ENCODE measurements around a stretch of chr17.

DNA sequence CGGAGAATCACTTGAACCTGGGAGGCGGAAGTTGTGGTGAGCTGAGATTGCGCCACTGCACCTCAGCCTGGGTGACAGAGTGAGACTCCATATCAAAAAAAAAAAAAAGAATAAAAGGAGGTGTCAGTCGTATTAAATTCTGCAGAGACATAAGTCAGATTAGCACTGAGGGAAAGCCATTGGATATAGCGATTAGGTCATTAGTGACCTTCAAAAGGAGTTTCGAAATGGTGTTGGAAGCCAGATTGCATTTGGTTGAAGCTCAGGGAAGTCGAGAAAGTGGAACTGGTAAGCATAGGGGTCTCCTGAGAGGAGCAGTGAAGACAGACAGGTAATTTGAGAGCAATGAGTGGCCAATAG lies 4.7 kb upstream of the YWHAE start:
- RRBS, result no CpG with 5 or more reads among the region's 7 CpGs

- RRBS, result 18% methylated on average over 2 of the region's 24 CpGs
Observed at GRCh38 chr17:1493038-1493936, 801 bp upstream of the MYO1C start.

DNA sequence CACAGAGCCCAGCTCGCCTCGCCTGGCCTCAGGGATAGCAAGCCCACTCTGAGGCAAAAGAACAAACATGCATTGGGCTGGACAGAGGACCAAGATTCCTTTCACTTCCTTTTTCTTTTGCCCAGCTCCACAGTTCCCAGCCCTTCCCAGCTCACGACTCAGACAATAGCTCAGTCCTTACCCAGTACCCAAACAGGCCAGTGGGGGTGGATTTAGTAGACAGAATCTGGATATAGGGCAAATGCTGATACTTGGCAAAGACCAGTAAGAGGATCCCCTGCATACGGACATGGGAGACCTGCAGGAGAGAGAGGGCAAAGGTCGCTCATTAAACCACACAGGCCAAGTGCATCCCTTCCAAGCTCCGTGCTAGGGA lies 6.9 kb downstream of the INPP5K start:
- RRBS, result no CpG with 5 or more reads among the region's 6 CpGs

DNA sequence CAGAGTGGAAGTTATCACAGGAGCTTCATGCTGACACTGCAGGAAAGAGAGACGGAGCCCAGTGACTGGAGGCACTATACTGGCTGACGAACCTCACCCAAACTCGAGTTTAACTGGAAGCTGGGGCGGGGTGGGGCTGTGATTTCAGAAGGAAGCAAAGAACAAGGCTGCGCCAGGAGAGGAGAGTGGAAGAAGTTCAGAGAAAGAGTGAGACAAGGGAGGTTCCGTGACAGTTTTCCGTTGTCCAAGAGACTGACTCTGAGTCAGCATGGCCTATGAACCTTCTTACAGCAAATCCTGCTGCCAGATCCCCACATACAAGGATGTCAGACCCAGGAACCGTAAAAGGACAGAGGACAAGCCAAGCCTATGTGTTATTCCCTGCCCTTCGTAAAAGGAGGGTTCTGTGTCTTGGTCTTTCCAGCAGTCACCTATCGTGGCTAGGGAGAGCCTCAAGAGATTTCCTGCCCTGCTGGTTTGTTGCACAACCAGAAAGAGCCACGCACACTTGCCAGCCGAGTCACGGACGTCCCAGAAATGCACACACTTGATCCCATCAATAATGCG lies 5.1 kb downstream of the PITPNA start:
- RRBS, result no CpG with 5 or more reads among the region's 15 CpGs

- RRBS, result no CpG with 5 or more reads among the region's 14 CpGs
Observed at GRCh38 chr17:1563823-1564425, 1.3 kb upstream of the PITPNA start.

- RRBS, result no CpG with 5 or more reads among the region's 38 CpGs
Observed at GRCh38 chr17:1574099-1575073, 11.8 kb upstream of the PITPNA start.

GRCh38 chr17:1679510-1680039 lies 5.1 kb downstream of the PRPF8 start:
- RRBS, result no CpG with 5 or more reads among the region's 9 CpGs

- RRBS, result no CpG with 5 or more reads among the region's 15 CpGs
Observed at GRCh38 chr17:1684951-1685229, 223 bp upstream of the PRPF8 start.

GRCh38 chr17:1713096-1713356 lies 2.8 kb upstream of the TLCD2 start:
- RRBS, result no CpG with 5 or more reads among the region's 4 CpGs

DNA sequence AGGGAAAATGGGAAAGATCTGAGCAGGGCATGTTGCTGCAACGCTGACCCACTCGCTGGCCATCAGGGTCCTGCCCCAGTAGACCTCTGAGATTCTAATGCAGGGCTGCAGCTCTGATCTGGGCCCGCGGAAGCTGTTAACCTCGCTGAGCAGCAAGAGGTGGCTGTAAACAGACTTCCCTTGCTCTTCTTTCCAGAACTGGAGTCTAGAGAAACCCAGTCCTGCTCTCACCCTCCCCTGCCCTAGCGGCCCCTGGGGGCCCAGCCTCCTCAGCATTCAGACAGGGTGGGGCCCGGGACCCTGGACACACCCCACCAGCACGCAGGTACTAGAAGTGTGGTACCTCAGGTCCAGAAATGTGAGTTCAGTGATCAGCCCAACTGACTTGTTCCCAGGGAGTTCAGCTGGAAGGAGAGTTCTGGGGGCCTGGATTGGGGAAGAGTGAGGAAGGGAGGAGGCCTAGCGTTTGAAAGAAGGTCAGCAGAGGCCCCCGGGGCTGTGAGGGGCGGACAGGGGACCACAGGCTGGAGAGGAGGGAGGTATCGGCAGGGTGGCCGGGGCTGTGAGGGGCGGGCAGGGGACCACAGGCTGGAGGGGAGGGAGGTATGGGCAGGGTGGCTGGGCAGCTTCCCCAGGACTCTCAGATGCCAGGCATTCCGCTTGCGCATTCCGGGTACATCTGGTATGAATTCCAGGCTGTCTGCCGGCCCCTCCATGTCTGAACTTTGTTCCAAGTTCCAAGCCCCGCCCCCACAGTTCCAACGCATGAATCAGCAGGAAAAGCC lies 4.0 kb upstream of the TLCD2 start:
- RRBS, result 5% methylated on average over 4 of the region's 20 CpGs

DNA sequence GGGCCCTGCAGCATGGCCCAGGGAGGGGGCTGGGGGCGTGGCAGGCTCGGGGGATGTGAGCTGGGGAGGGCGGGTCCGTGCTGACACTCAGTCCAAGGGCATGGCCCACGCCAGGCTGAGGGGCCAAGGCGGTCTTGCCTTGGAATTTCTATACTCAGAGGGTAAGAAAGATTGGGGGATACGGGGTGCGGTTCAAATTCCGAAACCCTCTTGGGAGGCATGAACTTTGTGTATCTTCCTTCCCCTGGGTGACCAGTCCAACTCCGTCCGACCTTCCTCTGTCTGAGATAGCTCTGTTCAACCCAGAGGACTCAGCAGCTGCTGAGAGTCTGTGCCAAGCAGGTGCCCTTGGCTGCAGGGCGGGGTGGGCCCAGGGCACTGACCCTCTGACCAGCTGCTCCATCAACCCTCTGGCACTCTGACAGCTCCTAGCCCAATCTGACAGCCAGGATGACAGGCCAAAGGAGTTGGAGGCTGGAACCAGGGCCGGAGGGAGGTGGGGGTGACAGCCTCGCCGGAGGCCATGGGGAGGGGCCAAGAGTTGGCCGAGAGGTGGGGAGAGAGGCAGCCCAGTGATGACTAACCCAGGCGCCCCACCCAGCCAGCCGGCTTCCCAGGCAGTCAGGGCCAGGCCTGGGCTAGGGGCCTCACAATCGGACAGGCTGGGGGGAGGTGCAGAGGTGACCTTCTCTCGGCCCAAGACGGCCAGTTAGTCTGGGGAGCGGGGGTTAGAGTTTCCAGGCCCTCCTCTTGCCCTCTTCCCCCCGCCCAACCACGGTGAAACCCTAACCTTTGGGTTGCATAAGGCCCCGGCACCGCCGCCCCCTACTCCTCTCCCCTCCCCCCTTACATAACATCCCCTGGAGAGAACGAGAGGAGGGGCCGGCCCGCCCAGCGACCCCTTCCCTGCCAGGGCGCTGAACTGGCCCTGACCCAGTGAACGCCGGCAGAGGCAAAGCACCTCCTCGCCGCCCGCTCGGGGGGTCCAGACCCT lies 4.9 kb upstream of the TLCD2 start:
- RRBS, result 2% methylated on average over 15 of the region's 38 CpGs

DNA sequence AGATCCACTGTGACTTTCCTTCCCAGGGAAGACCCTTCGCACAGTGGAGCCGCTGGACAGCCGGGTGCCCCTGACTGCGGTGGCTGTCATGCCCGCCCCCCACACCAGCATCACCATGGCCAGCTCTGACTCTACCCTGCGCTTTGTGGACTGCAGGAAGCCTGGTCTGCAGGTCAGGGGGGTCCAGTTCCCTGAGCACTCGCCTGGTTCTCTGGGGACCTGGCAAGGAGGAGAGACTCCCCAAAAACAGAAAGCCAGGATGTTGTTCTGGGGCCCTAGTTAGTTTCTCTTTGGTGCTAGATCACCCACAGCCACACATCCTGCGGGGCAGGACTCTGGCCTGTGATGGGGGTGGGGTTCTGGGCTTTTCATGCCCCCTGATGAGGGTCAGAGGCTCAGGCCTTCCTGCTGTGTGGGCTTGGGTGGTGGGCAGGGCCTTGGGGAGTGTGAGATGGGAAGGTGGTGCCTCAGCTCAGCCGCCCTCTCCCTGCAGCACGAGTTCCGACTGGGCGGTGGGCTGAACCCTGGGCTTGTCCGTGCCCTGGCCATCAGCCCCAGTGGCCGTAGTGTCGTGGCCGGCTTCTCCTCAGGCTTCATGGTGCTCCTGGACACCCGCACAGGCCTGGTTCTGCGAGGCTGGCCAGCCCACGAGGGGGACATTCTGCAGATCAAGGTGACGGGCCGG lies 7.0 kb upstream of the SERPINF2 start:
- RRBS, result 79% methylated on average over 1 of the region's 21 CpGs

GRCh38 chr17:1762441-1762919 lies 620 bp downstream of the SERPINF1 start:
- RRBS, result no CpG with 5 or more reads among the region's 16 CpGs

GRCh38 chr17:1766829-1767227 lies 5.0 kb downstream of the SERPINF1 start:
- RRBS, result 18% methylated on average over 5 of the region's 11 CpGs

GRCh38 chr17:1779286-1780598 lies 17.9 kb downstream of the SERPINF1 start:
- RRBS, result no CpG with 5 or more reads among the region's 29 CpGs

GRCh38 chr17:1782271-1782513 lies 20.3 kb downstream of the SERPINF1 start:
- RRBS, result no CpG with 5 or more reads among the region's 4 CpGs

GRCh38 chr17:1830334-1830928 lies 626 bp downstream of the RPA1 start:
- RRBS, result no CpG with 5 or more reads among the region's 20 CpGs

DNA sequence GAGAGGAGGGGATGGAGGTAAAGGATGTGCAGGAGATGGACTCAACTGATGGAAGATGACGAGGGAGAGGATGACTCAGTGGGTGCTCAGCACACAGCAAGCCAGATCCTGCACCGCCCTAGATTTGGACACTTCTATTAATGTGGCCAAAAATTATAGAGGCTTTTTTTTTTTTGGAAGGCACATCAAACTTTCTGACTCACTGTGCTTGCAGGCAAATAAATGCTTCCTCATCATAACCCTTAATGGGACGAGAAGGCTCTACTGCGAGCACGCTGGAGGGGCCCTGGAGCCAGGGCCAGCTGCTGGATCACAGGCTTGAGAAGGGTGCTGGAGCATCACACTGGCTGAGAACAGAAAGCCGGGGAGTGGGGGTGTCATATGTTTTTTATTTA lies 36.0 kb downstream of the RTN4RL1 start:
- RRBS, result no CpG with 5 or more reads among the region's 6 CpGs

GRCh38 chr17:2043129-2043534 lies 1.3 kb downstream of the OVCA2 start:
- RRBS, result no CpG with 5 or more reads among the region's 5 CpGs

- RRBS, result no CpG with 5 or more reads among the region's 9 CpGs
Observed at GRCh38 chr17:2062406-2063103, 7.7 kb downstream of the HIC1 start.

All from amniotic epithelial cell (primary cell).